Endothelial cell of umbilical vein (primary cell): ENCODE measurements around a stretch of chr14.

GRCh38 chr14:90802348-90802707 is 13.9 kb downstream of the TTC7B start:
- PRO-cap: bidirectional peak, plus-strand start at chr14:90802601, minus-strand start at chr14:90802447
CAGE:
- cytosol, long polyA minus RNA: no peak
- cytosol, long polyA plus RNA: no peak
- long polyA plus RNA: no peak
- nucleus, long polyA minus RNA: no peak
- nucleus, long polyA plus RNA: no peak

GRCh38 chr14:91124808-91125674 is 11.2 kb downstream of the DGLUCY start:
- PRO-cap: no peak
CAGE:
- cytosol, long polyA minus RNA: no peak
- cytosol, long polyA plus RNA: no peak
- long polyA plus RNA: no peak
- nucleus, long polyA minus RNA: no peak
- nucleus, long polyA plus RNA: no peak

DNA sequence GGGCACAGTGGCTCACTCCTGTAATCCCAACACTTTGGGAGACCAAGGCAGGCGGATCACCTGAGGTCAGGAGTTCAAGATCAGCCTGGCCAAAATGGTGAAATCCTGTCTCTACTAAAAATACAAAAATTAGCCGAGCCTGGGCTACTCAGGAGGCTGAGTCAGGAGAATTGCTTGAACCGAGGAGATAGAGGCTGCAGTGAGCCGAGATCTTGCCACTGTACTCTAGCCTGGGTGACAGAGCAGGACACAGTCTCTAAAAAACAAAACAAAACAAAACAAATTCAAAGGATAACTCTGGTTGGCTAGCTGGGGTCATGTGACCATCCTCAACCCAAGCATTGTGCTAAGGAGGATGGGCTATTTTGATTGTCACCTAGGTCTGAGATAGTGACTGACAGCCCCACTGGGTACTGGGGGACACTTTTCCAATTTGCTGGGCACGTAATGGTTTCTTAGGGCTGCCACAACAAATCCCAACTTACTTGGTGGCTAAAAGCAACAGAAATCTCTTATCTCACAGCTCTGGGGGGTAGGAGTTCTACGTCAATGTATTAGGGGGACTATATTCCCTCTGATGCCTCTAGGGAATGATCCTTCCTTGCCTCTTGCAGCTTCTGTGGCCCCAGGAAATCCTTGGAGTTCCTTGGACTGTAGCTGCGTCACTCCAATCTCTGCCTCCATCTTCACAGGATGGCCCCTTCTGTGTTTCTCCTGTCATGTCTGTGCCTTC is 12.0 kb downstream of the DGLUCY start:
- PRO-cap: no peak
CAGE:
- cytosol, long polyA minus RNA: no peak
- cytosol, long polyA plus RNA: no peak
- long polyA plus RNA: no peak
- nucleus, long polyA minus RNA: no peak
- nucleus, long polyA plus RNA: no peak

DNA sequence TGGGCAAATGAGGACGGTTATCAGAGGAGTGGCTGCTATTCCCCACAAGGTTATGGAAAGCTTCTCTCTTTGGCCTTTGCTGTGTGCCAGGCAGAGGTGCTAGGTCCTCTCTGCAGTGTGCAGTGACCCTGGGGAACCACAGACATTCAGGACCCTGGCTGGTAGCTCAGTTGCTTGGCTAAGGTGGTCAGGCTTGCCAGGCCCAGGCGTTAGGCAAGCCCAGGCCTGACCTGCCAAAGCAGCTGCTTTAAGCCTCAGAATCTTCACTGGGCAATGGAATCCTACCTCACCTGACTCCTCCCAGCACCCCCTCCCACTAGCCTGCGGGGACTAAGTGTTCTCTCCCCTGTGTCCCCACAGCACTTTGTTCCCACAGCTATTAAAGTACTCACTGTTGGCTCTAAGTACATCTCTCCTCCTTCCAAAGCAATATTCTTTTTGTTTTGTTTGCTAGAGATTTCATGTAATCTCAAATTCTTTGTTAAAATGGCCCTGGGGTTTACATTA is 44.2 kb downstream of the DGLUCY start:
- PRO-cap: no peak
CAGE:
- cytosol, long polyA minus RNA: no peak
- cytosol, long polyA plus RNA: no peak
- long polyA plus RNA: no peak
- nucleus, long polyA minus RNA: no peak
- nucleus, long polyA plus RNA: no peak

- PRO-cap: no peak
CAGE:
- cytosol, long polyA minus RNA: no peak
- cytosol, long polyA plus RNA: no peak
- long polyA plus RNA: no peak
- nucleus, long polyA minus RNA: no peak
- nucleus, long polyA plus RNA: no peak
These were observed 63.8 kb upstream of the GPR68 start for GRCh38 chr14:91308273-91308766.

- PRO-cap: no peak
CAGE:
- cytosol, long polyA minus RNA: no peak
- cytosol, long polyA plus RNA: no peak
- long polyA plus RNA: no peak
- nucleus, long polyA minus RNA: no peak
- nucleus, long polyA plus RNA: no peak
These were observed 69.1 kb upstream of the GPR68 start for GRCh38 chr14:91313351-91314291.

GRCh38 chr14:91395907-91396809 is 21.5 kb downstream of the CCDC88C start:
- PRO-cap: no peak
CAGE:
- cytosol, long polyA minus RNA: no peak
- cytosol, long polyA plus RNA: no peak
- long polyA plus RNA: no peak
- nucleus, long polyA minus RNA: no peak
- nucleus, long polyA plus RNA: no peak

DNA sequence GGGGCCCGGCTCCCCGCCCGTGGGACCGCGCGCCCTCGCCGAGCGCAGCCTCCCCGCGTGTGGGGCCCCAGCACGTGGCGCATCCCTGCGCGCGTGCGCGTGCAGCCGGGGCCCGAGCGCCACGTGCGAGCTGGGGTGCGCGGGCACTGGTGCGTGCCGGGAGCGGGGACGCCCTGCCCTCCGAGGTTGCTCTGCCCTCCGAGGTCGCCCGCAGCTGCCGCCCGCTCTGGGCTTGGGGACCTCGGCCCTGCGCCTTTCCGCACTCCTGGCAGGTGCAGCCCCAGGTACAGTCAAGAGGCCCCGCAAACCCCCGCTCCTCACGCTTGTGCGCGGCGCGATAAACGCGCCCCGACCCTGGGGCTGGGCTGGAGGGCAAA is 425 bp upstream of the CCDC88C start:
- PRO-cap: no peak
CAGE:
- cytosol, long polyA minus RNA: no peak
- cytosol, long polyA plus RNA: no peak
- long polyA plus RNA: no peak
- nucleus, long polyA minus RNA: no peak
- nucleus, long polyA plus RNA: no peak

- PRO-cap: unidirectional peak, plus-strand start at chr14:91655299
CAGE:
- cytosol, long polyA minus RNA: no peak
- cytosol, long polyA plus RNA: no peak
- long polyA plus RNA: no peak
- nucleus, long polyA minus RNA: no peak
- nucleus, long polyA plus RNA: no peak
These were observed 76.8 kb downstream of the CATSPERB start for GRCh38 chr14:91655172-91655402.

- PRO-cap: no peak
CAGE:
- cytosol, long polyA minus RNA: no peak
- cytosol, long polyA plus RNA: no peak
- long polyA plus RNA: no peak
- nucleus, long polyA minus RNA: no peak
- nucleus, long polyA plus RNA: no peak
These were observed 19.0 kb upstream of the CATSPERB start for GRCh38 chr14:91750687-91751433.

DNA sequence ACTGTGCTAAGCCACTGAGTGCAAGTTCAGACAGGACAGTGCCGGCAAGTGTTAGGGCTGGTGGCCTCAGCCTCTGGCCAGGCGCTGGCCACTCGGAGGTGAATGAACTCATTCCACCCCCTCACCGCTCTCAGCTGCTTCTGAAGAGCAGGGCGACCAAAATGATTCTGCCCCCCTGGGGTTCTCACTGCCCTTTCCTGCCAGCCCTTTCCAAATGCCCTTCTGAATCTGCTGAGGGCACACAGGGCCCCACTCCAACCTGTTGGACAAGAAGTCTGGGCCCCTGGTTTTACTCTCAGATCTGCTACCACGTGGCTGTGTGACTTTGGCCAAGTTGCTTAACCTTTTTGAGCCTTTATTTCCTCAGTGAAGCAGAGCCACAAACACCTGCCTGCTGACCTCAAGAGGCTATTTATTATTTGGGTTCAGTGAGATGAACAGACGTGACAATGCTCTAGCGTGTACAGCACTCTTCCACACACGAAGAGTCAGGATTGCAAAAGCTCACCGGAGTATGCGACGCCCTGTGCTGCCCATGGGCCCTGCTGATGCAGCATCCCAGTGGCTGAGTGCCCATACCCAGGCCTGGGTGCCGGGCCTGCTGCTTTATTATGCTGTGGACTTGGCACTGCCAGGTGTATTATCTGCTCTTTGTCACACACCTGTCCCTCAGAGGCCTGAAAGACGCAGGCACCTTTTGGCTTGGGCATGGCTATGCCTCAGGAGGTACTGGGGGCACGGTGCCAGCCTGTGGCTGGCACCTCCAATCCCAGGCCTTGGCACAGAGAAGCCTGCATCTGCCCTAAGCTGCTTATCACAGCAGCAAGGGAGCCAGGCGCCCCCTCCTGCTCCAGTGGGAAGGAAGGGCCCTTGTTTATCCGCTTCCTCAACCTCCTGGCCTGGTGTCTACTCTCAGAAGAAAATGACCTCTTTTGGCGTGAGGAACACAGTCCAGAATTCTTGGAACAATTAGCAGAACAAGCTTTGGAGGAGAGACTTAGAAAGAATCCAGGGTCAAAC is 22.2 kb upstream of the TC2N start:
- PRO-cap: no peak
CAGE:
- cytosol, long polyA minus RNA: no peak
- cytosol, long polyA plus RNA: no peak
- long polyA plus RNA: no peak
- nucleus, long polyA minus RNA: no peak
- nucleus, long polyA plus RNA: no peak

DNA sequence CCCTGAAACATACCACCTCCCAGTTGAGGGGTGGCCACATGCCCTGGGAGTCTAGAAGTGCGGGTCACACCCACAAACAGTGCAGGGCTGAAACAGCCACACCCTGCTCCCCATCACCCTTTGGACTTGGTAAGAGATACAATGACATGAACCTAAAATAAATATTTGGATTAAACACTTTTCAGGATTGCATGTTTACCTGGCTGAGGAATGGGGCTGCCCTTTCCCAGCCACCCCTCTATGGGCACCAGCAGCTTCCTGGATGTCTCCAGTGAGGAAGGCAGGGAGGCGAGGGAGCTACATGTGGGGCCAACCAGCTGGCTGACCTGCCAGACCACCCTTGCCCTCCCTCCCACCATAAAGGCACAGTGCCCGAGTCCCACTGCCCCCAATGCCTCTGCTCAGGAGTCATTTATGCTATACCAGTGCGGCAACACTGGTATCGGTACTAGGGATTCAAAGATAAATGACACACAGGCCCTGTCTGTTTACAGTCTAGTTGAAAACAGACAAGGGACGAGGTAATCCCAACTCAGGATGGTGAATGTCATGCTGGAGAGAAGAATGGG is 39.2 kb upstream of the TC2N start:
- PRO-cap: no peak
CAGE:
- cytosol, long polyA minus RNA: no peak
- cytosol, long polyA plus RNA: no peak
- long polyA plus RNA: no peak
- nucleus, long polyA minus RNA: no peak
- nucleus, long polyA plus RNA: no peak

GRCh38 chr14:91945907-91946553 is 1.5 kb downstream of the FBLN5 start:
- PRO-cap: no peak
CAGE:
- cytosol, long polyA minus RNA: no peak
- cytosol, long polyA plus RNA: no peak
- long polyA plus RNA: no peak
- nucleus, long polyA minus RNA: no peak
- nucleus, long polyA plus RNA: no peak

- PRO-cap: no peak
CAGE:
- cytosol, long polyA minus RNA: no peak
- cytosol, long polyA plus RNA: no peak
- long polyA plus RNA: no peak
- nucleus, long polyA minus RNA: no peak
- nucleus, long polyA plus RNA: no peak
These were observed 21.3 kb downstream of the CPSF2 start for GRCh38 chr14:92142871-92143690.

DNA sequence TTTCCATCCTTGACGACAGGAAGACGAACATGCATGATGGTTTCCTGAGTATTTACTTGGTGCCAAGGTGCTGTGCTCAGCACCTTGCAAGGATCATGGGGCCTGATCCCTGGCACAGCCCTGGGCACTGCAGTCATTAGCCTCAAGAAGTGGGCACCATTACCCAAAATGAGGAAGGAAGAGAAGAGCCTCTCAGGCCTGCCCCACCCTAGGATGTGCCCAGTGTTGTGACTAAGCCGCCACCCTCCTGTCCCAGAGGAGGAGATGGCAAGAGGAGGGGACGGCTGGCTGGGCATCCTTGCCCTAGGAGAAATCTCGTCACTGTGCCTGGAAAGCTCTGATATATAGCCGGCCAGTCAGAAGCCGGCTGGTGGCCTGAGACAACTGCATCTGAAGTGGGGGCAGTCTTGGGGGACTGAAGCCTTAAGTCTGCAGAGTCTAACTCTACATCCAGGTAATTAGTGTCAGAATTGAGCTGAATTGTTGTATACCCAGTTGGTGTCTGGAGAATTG is 115.2 kb downstream of the LGMN start:
- PRO-cap: no peak
CAGE:
- cytosol, long polyA minus RNA: no peak
- cytosol, long polyA plus RNA: no peak
- long polyA plus RNA: no peak
- nucleus, long polyA minus RNA: no peak
- nucleus, long polyA plus RNA: no peak

GRCh38 chr14:92687505-92688663 is 60.5 kb downstream of the LGMN start:
- PRO-cap: no peak
CAGE:
- cytosol, long polyA minus RNA: no peak
- cytosol, long polyA plus RNA: no peak
- long polyA plus RNA: no peak
- nucleus, long polyA minus RNA: no peak
- nucleus, long polyA plus RNA: no peak

- PRO-cap: bidirectional peak, plus-strand start at chr14:92794398, minus-strand start at chr14:92794006
CAGE:
- cytosol, long polyA minus RNA: no peak
- cytosol, long polyA plus RNA: no peak
- long polyA plus RNA: no peak
- nucleus, long polyA minus RNA: no peak
- nucleus, long polyA plus RNA: no peak
These were observed 498 bp upstream of the GOLGA5 start for GRCh38 chr14:92793509-92794104.

GRCh38 chr14:92929461-92929868 is 6.5 kb downstream of the CHGA start:
- PRO-cap: no peak
CAGE:
- cytosol, long polyA minus RNA: no peak
- cytosol, long polyA plus RNA: no peak
- long polyA plus RNA: no peak
- nucleus, long polyA minus RNA: no peak
- nucleus, long polyA plus RNA: no peak

- PRO-cap: no peak
CAGE:
- cytosol, long polyA minus RNA: no peak
- cytosol, long polyA plus RNA: no peak
- long polyA plus RNA: no peak
- nucleus, long polyA minus RNA: no peak
- nucleus, long polyA plus RNA: no peak
These were observed 70.5 kb downstream of the ITPK1 start for GRCh38 chr14:93045008-93045756.

DNA sequence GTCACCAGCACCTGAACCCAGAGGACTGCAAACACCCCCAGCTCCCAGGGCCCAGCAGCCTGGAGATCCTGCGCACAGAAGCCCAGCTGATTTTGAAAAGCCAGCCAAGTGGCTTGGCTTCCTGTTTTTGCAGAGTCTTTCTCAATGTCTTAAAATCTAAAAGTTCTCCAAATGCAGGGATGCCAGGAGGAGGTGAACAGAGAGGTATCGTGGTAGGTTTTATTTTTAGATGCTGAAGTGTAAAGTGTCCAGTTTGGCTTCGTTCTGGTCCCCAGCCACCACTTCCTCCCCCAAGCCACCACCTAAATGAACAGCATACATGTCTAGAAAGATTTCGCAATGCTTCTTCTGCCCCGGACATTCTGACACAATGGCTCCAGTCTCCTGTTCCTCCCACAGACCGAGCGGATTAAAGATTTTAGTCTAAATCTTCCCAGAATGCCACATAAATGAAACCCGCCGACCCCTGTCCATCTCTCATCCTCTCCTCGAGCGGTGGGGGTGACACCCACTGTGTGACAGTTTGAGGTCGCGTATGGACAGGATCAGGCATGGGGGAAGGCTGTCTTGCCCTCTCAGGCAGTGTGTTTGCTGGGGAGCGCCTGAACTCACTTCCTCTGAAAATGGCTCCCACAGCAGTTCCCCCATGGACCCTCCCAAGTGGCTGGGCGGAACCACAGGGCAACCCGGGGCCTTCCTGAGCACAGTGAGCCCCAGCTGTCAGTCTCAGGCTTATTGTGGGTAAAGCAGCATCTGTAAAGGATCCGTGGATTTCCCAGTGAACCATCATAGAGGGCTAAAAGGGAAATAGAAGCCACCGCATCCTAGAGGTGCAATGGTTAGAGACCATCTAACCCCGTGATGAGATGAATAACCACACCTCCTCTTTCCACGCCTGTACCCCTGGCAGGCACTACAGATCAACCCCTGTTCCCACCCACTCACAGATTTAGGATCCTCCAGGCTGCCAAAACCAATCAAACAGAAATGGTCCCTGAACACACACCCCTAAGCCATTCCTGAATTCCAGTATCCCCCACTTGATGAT is 41.4 kb downstream of the ITPK1 start:
- PRO-cap: no peak
CAGE:
- cytosol, long polyA minus RNA: no peak
- cytosol, long polyA plus RNA: no peak
- long polyA plus RNA: no peak
- nucleus, long polyA minus RNA: no peak
- nucleus, long polyA plus RNA: no peak